ENCODE measurements around the genes PAK1 and NDUFC2.

DNA sequence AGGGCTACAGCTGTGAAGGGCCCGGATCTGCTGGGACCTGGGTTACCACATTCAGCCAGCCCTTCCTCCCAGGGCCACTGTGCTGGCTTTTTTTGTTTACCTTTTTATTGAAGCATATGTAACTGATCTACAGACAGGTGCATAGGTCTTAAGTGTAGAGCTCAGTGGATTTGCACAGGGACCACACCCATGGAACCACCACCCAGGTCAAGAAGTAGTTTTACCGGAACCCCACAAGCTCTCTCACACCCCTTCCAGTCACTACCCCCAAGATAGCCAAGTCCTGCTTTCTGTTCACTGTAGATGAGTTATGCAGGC is 8.8 kb downstream of the CAPN5 start:
- PRO-cap, 2 experiments, result no peak in any of the 2 experiments
- RAMPAGE, long total RNA, 5 experiments, result no peak in any of the 5 experiments

- PRO-cap, 2 experiments, result peak in 1 of 2 experiments; most common plus-strand start chr11:77172788 (in 1)
- RAMPAGE, long total RNA, 5 experiments, result start-site peak on the plus strand in 3 of 5 experiments, at chr11:77172731-77172861 at its widest, 14 to 36 reads per replicate
These were observed 44.5 kb downstream of the MYO7A start for GRCh38 chr11:77172513-77172895.

- PRO-cap, 2 experiments, result no peak in any of the 2 experiments
- RAMPAGE, long total RNA, 5 experiments, result no peak in any of the 5 experiments
These were observed 46.2 kb downstream of the MYO7A start for GRCh38 chr11:77174254-77174672.

GRCh38 chr11:77252815-77253290 is 48.6 kb downstream of the GDPD4 start:
- PRO-cap, 2 experiments, result no peak in any of the 2 experiments
- RAMPAGE, long total RNA, 5 experiments, result no peak in any of the 5 experiments

- PRO-cap, 2 experiments, result peak in 2 of 2 experiments; most common plus-strand start chr11:77474435 (in 1); most common minus-strand start chr11:77473930 (in 1)
- RAMPAGE, long total RNA, 5 experiments, result no peak in any of the 5 experiments
These were observed at the start of gene PAK1 for GRCh38 chr11:77473885-77474542. Gene PAK1, minus strand, starts transcription at chr11:77474094.

GRCh38 chr11:77819052-77819785 is 1.3 kb downstream of the RSF1 start:
- PRO-cap, 2 experiments, result peak in 2 of 2 experiments; most common plus-strand start chr11:77819553 (in 2); most common minus-strand start chr11:77819455 (in 1)
- RAMPAGE, long total RNA, 5 experiments, result no peak in any of the 5 experiments

GRCh38 chr11:77819786-77820456 is 601 bp downstream of the RSF1 start:
- PRO-cap, 2 experiments, result peak in 2 of 2 experiments; most common plus-strand start chr11:77820136 (in 1); most common minus-strand start chr11:77820087 (in 1)
- RAMPAGE, long total RNA, 5 experiments, result no peak in any of the 5 experiments

GRCh38 chr11:78079527-78080182 is at the start of gene NDUFC2:
Gene NDUFC2, minus strand, starts transcription at chr11:78079862.
- PRO-cap, 2 experiments, result peak in 2 of 2 experiments; most common plus-strand start chr11:78079950 (in 2); most common minus-strand start chr11:78079861 (in 1)
- RAMPAGE, long total RNA, 5 experiments, result start-site peak on the minus strand in 5 of 5 experiments, at chr11:78079794-78079892 at its widest, 564 to 15,408 reads per replicate

DNA sequence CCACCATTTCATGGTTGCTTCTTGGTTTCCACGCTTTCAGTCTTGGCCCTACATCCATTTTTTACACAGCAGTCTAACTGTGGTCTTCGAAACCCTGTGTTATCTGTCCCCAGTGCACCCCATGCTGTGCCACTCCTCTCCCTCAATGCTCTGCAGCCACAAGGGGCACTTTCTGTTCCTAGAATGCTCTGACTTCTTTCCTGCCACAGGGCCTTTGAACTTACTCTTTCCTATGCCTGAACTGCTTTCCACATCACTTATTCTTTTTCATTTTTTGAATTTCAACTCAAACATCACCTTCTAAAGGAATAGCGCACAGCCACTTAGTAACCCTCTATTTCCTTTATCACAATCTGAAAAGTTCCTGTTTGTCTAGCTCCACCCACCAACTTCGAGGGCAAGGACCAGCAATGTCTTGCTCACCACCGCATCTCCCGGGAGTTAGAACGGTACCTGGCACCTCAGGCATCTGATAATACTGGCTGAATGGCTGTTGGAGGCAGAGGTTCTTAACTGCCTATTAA is 644 bp downstream of the ALG8 start:
- PRO-cap, 2 experiments, result peak in 1 of 2 experiments; most common plus-strand start position 388 of the sequence (in 1)
- RAMPAGE, long total RNA, 5 experiments, result no peak in any of the 5 experiments

DNA sequence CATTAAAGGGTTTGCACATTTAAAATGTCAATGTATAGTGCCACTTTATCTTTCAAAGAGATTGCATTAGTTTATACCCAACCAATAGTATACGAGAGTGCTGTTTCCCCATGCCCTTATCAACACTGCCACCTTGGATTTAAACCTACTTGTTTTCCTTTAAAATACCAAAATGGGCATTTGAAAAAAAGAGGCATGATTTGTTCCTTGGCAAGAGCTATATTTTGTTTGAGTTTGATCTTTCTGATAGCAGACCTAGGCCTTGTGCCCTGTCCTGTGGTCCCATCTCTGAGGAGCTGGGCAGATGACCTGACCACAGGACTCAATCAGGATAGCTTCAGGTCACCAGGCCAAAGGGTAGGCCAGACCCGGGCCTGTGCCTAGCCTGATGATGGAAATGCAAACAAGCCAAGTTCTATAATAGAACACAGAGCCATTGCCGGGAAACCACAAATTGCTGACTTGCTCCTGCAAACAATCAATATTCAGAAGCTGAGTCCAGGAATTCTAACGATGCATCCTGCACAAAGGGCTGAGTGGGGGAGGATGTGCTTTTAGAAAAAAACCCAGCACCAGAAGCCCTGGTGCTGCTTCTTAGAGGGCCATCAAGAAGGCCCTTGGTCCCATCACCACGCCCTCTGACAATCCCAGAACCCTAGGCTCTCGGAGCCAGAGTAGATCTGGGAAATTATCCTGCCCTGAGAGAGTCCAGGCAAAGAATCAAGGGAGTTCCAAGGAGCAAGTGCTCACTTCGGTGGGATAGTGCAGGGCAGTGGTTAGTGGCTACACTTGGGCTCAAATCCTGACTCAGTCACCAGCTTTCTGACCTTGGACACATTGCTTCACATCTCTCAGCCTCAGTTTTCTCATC is 17.0 kb upstream of the ALG8 start:
- PRO-cap, 2 experiments, result no peak in any of the 2 experiments
- RAMPAGE, long total RNA, 5 experiments, result no peak in any of the 5 experiments

- PRO-cap, 2 experiments, result no peak in any of the 2 experiments
- RAMPAGE, long total RNA, 5 experiments, result no peak in any of the 5 experiments
These were observed 19.9 kb downstream of the USP35 start for GRCh38 chr11:78208699-78208985.

DNA sequence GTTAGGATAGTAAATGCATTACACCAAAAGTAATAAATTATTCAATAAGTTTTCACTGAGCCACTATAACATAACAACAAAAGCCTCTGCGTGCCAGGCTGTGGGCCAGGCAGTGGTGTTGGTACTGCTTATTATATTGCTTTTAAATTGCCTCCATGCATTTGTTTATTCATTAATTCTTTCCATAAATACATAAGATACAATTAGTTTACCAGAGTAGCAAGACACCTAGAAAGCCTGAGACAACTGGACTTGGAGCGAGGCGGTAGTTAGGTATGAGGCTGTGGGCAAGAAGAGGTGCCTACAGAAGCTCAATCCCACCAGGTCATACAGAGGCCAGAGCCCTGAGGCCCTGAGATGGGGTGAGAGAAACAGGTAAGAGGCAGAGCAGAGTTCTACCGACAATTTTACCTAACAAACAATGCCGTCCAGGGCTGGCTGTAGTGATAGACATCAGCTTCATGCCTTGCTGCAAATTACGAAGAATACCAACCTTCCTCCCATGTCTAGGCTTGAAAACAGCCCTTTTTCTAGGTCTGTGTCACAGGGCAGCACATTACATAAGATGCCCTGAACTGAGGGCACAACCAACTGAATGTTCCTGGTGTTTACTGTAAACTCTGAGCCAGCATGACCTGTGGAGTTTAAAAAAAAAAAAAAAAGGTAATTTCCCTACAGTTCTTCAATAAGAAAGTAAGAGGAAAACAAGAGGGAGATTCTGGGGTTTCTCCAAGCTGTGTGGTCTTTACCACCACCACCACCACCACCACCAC is 105.9 kb downstream of the GAB2 start:
- PRO-cap, 2 experiments, result no peak in any of the 2 experiments
- RAMPAGE, long total RNA, 5 experiments, result no peak in any of the 5 experiments

- PRO-cap, 2 experiments, result no peak in any of the 2 experiments
- RAMPAGE, long total RNA, 5 experiments, result no peak in any of the 5 experiments
These were observed 66.7 kb downstream of the GAB2 start for GRCh38 chr11:78350979-78351215.

GRCh38 chr11:78392711-78393489 is 24.7 kb downstream of the GAB2 start:
- PRO-cap, 2 experiments, result no peak in any of the 2 experiments
- RAMPAGE, long total RNA, 5 experiments, result no peak in any of the 5 experiments

GRCh38 chr11:78734372-78734752 is 159.7 kb upstream of the NARS2 start:
- PRO-cap, 2 experiments, result peak in 1 of 2 experiments; most common minus-strand start chr11:78734561 (in 1)
- RAMPAGE, long total RNA, 5 experiments, result no peak in any of the 5 experiments

- PRO-cap, 2 experiments, result peak in 2 of 2 experiments; most common plus-strand start chr11:78877613 (in 2)
- RAMPAGE, long total RNA, 5 experiments, result no peak in any of the 5 experiments
These were observed 302.8 kb upstream of the NARS2 start for GRCh38 chr11:78877522-78877721.

DNA sequence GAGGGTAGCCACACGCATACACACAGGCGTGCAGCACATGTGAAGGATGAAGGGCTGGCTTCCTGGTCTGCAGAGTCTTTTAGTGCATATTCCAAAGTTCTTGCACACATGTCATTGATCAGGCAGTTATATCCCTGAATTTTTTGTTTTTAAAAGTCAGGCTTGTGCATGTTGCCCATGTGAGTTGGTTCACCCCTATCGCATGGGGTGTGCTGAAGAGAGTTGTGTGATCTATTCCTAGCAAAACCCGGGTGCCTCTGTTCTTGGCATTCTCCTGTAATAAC is 107.5 kb upstream of the TENM4 start:
- PRO-cap, 2 experiments, result no peak in any of the 2 experiments
- RAMPAGE, long total RNA, 5 experiments, result no peak in any of the 5 experiments

DNA sequence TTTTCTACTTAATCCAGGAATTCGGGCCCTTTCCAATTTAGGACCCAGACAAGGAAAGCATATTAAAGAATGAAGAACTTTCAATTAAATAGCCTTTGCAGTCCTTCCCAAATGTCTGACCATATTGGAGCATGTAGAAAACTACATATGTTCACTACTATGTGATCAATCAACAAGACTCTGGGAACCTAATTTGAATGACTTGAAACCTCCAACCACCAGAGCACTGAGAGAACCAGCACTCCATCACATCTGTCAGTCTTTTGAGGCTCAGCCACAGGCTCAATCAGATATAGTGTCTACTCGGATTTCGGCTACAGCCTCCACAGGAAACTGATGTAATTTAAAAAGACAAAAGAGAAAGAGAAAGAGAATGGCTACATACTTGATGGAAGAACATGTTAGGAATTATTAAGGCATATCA is 859.1 kb downstream of the FAM181B start:
- PRO-cap, 2 experiments, result no peak in any of the 2 experiments
- RAMPAGE, long total RNA, 5 experiments, result no peak in any of the 5 experiments

- PRO-cap, 2 experiments, result no peak in any of the 2 experiments
- RAMPAGE, long total RNA, 5 experiments, result no peak in any of the 5 experiments
These were observed 59.0 kb downstream of the DDIAS start for GRCh38 chr11:82960398-82961141.

- PRO-cap, 2 experiments, result no peak in any of the 2 experiments
- RAMPAGE, long total RNA, 5 experiments, result no peak in any of the 5 experiments
These were observed 11.2 kb downstream of the PCF11 start for GRCh38 chr11:83168072-83168686.

Measured in thyroid gland (tissue), 7 donors.